Vagina (tissue), 1 donor: ENCODE data around the genes SPESP1 and TLE3.

- PRO-cap = bidirectional peak, plus-strand start at chr15:68930525, minus-strand start at chr15:68930375
- RAMPAGE, long total RNA = start-site peak on the plus strand at chr15:68930508-68930525, 103 reads
Measured at GRCh38 chr15:68929812-68931267, at the start of gene SPESP1. Gene SPESP1, plus strand, starts transcription at chr15:68930525.

DNA sequence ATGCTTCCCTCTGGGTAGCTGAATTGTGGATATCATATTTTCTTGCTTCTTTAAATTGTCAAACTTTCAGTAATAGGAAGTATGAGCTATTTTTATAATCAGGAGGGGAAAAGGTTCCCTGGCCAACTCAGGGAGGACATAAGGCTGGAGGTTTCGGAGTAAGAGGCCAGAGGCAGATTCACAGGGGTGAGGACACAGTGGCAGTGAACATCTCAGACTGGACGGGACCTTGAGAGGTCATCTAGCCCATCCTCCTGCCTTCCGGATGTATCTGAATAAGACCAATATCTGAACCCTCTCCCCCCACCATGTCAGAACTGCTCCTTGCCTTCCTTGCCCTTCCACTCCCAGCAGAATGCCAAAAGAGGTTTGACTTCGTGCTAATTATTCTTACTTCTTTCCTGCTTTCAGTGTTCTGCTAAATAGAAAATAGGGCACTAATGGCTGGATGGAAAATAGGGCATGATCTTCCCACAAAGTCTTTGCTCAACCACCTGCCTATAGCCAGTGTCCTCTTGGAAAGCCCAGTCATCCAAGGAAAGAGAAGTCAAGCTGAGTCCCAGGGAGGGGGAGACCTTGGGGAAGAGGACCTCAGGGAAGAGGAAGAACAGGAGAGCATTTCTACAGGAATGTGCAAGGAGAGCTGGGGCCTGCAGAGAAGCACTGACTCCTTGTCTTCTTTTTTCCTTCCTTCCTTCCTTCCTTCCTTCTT, 69.6 kb downstream of the NOX5 start:
- PRO-cap = no peak
- RAMPAGE, long total RNA = no peak

- PRO-cap = no peak
- RAMPAGE, long total RNA = no peak
Measured at GRCh38 chr15:69126032-69126468, 34.4 kb upstream of the GLCE start.

DNA sequence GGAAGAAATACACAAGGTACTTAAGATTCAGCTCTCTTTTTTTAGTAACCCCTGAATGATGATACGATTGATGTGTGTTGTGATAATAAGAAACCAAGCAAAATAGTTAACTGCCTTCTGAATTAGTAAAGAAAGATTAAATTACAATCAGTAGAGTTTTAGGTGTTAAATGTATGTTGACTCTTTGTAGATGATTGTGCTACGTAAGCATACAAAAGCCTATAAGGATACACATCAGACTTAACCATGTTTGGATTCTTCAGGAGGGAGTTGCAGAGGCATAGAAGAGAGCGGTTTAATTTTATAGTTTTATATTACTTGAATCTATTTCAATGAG, 2.9 kb downstream of the GLCE start:
- PRO-cap = no peak
- RAMPAGE, long total RNA = no peak

DNA sequence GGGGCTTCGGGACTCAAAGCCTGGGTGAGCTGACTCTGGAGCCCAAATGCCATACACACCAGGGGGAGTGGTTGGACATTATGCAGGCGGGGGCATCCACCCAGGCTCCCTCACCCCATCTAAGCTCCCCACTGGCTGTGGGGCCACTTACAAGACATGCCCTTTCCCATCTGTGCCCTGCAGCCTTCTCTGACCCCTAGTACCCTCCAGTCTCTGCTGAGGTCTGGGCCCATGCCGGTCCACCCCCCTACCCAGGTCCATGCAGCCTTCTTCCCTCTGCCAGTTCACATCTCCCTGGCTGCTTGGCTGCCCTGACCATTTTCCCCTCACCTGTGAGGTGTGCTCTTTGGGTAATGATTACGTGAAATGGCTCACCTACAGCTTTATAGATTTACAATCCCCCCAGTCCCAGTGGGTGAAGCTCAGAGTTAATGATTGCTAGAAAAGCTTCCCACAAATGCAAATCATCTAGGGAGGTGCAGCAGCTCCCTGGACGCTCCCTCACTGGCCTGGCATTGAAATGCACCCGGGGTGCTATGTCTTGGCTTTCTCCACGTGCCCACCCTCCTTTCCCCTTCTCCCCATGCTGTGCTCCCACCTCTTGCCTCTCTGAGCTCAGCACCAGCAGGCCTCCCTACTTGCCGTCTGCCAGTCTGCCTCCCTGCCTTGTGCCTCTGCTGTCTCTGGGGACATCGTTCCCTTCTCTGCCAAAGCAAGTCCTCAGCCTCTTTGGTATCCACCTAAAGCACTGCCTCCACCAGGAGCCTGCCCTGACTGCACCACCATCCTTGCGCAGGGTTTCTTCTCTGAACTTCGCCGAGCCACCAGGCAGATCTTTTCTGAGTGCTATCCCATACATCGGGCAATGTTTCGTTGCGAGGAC, 18.7 kb downstream of the PAQR5 start:
- PRO-cap = no peak
- RAMPAGE, long total RNA = no peak

- PRO-cap = unidirectional peak, minus-strand start at chr15:69453426
- RAMPAGE, long total RNA = no peak
Measured at GRCh38 chr15:69453262-69454067, 847 bp downstream of the RPLP1 start.

- PRO-cap = no peak
- RAMPAGE, long total RNA = no peak
Measured at GRCh38 chr15:69524793-69525201, 72.2 kb downstream of the RPLP1 start.

GRCh38 chr15:69562580-69563841, 110.4 kb downstream of the RPLP1 start:
- PRO-cap = no peak
- RAMPAGE, long total RNA = no peak

DNA sequence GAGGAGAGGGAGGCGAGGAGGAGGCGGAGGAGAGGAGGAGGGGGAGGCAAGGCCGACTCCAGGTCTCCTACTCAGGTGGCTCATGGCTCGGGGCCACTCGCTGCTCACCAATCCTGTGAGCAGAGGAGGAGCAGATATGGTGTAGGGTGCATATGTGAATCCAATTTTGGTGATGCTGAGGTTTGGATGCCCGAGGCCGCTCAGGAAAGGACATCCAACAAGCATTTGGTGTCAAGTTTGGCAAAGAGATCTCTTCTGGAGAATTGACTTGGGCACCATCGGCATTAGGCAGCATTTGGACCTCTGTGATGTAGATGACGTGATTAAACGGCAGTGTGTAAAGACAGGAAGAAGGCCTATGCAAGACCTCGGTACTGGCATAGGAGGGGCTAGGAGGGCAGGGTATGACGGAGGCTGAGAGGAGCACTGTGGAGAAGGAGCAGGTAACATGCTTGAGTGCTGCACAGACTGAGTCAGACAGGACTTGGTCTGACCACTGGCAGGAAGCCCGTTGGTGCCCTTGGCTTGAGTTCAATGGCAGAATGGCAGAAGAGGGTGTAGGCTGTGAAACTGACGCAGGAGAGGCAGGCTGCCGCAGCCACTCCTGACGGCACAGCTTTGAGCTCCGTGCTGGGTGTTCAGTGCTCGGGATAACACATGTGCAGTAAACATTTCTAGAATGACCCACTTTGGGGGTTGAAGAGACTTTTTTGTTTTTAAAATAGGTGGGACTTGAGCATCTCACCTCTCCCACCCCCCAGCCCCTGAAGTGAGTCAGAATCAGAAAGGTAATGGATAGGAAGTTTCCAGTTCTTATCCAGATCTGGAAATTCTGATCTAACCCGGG, 126.1 kb downstream of the RPLP1 start:
- PRO-cap = no peak
- RAMPAGE, long total RNA = no peak

DNA sequence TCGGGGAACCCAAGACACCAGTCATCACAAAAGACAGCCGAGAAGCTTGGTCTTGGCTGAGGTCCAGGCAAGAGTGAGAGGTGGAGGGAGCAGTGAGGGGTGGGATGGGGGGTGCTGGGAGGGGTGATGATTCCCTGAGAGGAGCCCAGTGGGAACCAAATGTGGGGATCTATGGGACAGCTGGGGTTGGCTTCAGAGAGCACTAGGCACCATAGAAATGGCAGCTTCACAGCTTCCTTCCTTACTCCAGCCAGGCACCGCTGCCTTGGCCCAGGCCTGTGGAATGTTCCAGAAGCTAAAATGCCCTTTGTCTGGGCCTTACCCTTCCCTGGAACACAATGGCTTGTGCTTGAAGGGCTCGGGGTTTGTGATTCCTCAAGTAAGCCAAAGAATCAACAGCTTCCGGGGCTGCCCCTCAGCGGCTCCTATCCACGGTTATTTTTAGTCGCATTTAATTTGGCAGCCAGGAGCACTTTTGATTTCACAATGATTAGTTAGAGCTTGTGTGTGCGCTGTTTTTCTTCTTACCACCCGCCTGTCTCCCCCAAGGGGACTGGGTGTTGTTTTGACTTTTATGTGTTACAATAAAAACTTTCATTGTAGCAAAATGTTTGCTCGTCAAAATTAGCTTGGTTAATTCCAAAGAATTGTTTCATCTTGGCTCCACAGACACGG, 74.0 kb downstream of the TLE3 start:
- PRO-cap = unidirectional peak, minus-strand start at position 340 of the sequence
- RAMPAGE, long total RNA = no peak

DNA sequence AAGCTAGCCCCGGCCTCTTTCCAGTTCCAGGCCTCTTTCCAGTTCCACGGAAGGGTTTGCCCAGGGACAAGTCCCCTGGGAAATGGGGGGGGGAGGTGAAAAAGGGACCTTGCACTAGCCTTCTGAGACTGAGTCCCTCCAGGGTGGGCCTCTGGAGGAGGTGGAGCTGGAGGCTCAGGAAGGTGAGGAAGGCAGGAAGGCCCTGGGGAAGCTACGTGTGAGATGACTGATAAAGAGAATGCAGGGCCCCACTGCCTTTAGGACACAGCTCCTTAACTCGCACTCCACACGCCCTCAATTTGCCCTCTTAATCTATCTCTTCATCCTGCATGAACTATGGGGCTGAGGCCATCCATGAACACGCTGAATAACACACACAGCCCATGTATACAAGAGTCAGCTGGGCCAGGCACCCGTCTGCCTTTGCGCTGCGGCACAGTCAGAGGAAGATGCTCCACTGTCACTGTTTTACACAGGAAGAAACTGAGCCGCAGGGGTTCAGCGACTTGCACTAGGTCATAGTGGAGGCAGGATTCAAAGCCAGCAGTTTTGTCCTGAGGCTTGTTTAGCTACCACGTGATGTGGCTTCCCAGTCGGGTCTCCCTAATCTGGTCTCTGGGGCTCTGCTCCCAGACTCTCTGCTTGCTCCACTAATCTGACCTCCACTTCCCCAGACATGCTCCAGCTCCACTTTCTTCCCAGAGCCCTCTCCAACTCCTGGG, 44.0 kb downstream of the TLE3 start:
- PRO-cap = no peak
- RAMPAGE, long total RNA = no peak

DNA sequence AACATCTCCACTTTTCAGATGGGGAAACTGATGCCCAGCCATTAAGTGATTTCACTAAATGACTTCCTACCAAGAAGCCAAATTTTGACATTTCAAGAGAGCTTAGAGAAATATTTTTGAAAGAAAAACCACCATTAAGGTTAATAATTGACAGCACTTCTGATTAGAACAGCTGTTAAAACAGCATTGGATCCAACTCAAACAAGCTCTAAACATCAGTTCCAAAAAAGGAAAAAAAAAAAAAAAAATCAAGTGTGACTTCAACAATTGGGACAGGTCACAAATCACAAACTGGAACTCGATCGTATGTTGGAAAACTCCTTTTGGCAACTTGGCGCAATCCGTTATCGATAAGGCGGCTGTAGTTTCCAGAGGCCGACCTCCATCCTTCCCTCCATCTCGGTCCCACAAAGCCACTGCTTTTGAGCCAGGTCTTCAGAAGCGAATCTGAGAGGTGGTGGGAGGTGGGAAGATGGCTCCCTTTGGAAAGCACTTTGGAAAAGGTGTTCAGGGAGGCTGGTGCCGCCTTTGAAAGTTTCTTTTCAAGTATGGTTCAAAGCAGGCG, 17.8 kb downstream of the TLE3 start:
- PRO-cap = no peak
- RAMPAGE, long total RNA = no peak

GRCh38 chr15:70095156-70095718, 2.5 kb downstream of the TLE3 start:
- PRO-cap = bidirectional peak, plus-strand start at chr15:70095633, minus-strand start at chr15:70095610
- RAMPAGE, long total RNA = no peak

DNA sequence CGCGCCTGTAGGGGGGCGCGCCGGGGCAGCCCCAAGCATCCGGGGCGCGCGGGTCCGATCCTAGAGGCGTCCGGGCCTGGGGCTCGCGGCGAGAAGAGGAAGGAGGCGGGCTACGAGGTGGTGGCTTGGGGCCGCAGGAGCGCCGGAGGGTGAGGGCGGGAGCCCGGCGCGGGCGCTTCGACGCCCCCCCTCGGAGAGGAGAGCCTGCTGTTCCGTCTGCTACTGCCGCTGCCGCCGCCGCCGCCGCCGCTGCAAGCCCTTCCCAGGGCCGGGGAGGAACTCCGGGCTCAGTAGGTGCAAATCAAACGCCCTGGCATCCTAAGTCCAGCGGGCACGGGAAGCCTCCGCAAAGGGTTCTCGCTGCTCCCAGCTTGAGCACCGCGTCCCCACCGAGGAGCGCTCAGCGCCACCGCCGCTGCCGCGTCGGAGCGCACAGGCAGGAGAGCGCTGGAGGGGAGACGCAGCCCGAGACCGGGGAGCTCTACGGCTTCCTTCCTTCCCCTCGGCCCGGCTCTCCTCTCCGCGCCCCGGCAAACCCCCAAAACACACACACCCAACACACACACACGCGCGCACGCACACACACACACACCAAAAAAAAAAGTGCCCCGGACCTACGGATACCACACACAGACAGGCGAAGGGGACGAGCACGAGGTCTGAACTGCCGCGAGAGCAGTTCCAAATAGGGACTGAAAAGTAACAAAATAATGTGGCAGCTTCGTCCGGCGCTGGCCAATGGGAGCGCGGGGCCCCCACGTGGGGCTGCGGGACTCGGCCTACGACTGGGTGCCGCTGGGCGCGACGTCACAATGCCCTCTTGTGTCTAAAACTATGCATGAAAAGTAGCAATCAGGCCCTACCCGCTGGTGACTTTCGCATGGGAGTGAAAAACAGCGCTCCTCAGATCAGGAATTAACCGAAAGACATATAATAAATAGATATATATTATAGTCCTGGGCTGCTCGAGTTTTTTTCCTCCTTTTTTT, at the start of gene TLE3:
TSS of gene TLE3 (minus strand) at position 694 of the 989 bp plus-strand sequence.
- PRO-cap = bidirectional peak, plus-strand start at position 207 of the sequence, minus-strand start at position 151 of the sequence; bidirectional peak, plus-strand start at position 869 of the sequence, minus-strand start at position 683 of the sequence
- RAMPAGE, long total RNA = start-site peak on the minus strand centred at position 668 of the sequence, 32 bp wide, 31 reads

GRCh38 chr15:70101366-70101781, 3.7 kb upstream of the TLE3 start:
- PRO-cap = unidirectional peak, minus-strand start at chr15:70101549
- RAMPAGE, long total RNA = no peak

DNA sequence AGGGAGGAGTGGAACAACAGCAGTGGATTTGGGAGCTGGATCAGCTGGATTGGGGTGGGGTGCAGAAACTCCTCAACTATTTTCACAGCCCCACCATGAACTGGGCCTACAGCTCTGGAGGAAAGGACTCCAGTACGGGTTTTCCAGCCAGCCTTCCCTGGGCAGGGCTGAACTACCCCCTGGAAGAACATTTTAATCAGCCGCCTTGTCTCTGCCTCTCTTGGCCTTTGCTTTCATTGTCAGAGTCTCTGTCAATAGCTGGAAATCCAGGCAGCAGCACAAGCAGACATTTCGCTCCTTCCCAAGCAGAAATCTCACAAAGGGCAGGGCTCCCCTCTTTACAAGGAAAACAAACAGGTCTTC, 13.6 kb upstream of the TLE3 start:
- PRO-cap = unidirectional peak, plus-strand start at position 254 of the sequence
- RAMPAGE, long total RNA = no peak

DNA sequence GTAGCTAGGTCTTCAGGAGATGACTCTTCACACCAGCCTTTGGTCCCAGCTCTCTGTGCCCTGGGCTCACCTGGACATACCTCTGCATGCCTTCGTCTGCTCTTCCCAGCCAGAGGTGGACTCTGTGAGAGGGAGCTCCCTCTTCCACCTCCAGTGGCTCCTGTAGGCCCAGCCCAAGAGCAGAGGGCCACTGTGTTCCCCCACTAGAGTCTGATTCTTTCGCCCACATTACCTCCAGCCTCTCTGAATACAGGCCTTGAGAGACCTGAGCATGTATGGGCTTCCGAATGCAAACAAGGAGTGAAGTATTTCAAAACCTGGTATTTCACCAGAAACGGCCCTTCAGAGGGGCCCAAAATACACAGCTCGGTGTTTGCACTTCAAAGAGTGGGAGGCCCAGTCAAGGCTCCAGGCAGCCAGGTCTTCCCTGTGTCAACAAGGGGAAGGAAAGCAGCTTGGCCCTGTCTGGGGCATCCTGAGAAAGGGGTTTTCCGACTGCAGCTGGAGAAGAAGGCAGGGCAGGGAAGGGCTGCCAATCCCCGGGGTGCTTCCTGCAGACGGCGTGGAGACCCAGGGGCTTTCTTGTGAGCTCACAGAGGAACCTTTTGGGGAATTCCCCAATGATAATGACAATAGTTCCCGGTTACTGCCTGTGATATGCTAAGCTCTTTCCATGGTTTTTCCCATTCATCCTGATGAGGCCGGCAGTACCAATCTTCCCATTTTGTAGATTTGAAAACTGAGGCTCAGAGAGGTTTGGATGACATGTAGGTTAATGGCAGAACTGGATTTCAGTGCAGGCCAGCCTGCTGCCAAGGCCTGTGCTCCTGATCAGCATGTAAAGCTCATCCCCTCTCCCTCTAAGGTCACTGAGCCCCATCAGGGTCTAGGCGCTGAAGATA, 42.8 kb upstream of the TLE3 start:
- PRO-cap = no peak
- RAMPAGE, long total RNA = no peak

- PRO-cap = no peak
- RAMPAGE, long total RNA = no peak
Measured at GRCh38 chr15:70354481-70355050, 256.8 kb upstream of the TLE3 start.

GRCh38 chr15:70421029-70421533, 323.4 kb upstream of the TLE3 start:
- PRO-cap = no peak
- RAMPAGE, long total RNA = no peak

DNA sequence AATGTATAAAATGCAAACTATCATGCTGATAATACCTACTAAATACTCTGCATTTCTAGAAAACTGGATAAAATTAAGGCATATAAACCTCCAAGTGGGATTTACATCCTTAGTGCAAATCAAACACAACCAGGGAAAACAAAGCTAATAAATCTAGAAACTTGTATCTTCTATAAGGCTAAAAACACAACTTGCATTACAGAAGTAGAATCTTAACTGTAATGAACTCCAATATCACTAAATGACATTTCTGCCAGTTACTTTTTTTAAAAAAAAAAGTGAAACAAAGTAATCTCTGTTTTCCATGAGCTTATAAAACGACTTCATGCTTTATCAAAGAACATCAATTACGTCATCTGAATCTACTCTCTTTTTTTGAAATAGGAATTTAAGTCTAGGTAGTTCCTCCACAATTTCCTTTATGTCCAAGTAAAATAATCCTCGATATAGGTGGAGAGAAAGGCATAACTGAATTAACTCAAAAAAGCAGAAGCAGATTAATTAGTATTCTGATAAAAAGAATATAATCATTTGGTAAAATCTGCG, 1.5 kb downstream of the UACA start:
- PRO-cap = no peak
- RAMPAGE, long total RNA = no peak